ENCODE results near the genes ACOXL and BCL2L11.

GRCh38 chr2:108538122-108538737, 4.0 kb downstream of the LIMS1 start:
- CAGE, long polyA plus RNA: no peak
- RRBS: no CpG with 5 or more reads among the region's 5 CpGs

DNA sequence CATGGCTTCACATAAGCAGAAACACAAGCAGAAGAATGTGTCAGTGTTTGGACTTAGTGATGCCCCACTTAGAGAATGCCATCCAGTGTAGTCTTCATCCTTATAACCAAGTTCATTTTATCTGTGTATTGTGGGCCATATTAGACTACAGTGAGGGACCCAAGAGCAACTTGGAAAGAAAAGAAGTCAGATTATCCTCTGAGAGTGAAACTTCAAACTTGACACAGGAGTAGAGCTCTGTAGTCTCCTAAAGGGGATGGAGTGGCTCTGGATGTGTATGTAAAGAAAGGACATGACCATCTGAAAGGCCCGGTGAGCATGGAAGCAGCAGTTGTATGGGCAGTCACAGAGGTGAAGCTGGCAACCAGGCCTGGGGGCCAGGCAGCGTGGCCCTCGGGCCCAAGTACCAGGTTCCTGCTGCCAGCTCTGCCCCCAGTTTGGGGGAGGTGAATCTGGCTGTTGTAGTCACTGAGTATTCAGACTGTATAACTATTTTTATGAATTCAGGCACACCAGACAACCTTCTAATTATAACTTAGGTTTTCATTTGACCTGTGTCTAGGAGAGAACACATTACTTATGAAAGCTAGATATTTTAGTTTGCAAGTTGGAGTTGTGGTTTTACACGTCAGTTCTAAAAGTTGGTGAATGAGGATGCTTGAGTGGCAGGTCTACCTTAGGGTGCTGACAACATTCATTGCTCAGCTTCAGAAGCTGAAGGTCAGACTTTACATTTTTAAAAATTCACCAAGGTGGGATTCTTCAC, 71.5 kb downstream of the LIMS1 start:
- CAGE, long polyA plus RNA: no peak
- RRBS: no CpG with 5 or more reads among the region's 4 CpGs

DNA sequence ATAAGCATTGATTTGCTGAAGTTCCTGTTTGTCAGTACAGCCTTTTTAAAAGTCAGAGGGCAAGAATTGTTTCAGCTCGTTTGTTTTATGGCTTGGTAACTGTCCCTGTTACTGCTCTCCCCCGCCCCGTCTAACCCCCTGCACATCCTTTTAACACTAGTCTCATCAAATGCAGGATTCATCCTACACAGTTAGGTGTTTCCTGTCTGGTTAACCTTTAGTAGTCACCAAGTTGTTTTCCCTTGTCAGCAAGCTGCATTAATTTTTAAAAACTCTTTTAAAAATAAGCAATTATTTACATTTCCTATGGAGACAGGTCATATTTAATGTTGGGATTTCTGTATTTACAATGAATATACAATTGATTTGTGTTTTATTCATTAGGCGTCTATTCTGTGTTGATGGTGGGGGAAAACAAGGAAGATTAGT, 84.7 kb downstream of the LIMS1 start:
- CAGE, long polyA plus RNA: no peak
- RRBS: no CpG with 5 or more reads among the region's 4 CpGs

DNA sequence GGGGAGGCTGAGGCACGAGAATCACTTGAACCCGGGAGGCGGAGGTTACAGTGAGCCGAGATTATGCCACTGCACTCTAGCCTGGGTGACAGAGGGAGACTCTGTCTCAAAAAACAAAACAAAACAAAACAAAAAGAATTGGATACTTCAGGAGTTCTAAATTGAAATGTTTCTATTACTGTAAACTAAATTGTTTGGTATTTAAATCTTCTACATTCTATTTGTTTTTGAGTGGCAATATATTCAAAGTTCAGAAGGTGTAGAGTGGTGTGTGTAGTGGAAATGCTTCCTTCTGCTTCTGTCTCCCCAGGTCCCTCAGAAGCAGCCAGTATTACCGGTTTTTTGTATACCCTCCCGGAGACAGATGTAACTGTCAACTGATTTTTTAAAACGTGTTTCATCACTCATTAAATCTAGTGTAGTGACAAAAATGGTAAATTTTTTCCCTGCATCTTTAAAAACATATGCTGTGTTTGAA, 85.3 kb downstream of the LIMS1 start:
- CAGE, long polyA plus RNA: no peak
- RRBS: no CpG with 5 or more reads among the region's 7 CpGs

- CAGE, long polyA plus RNA: no peak
- RRBS: no CpG with 5 or more reads among the region's 4 CpGs
Measured at GRCh38 chr2:108652606-108653105, 66.6 kb upstream of the RANBP2 start.

DNA sequence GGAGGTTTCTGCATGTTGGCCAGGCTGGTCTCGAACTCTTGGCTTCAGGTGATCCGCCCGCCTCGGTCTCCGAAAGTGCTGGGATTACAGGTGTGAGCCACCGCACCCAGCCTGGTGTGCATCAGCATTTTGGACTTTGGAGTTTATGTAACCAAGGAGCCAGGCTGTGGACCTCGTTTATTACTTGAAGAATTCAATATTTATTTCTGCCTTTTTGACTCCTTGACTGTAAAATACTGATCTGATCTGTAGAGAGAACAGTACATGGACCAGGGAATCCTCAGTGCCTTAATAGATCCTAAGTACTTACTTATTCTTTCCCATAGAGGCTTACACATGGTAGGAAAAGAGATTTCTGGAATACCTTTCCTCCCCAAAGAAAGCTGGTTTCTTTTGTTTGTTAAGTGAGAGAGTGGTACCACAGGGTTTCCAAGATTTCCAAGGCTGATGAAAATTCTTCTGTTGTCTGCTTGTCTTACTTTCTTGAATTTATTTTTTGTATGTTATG, 8.6 kb downstream of the RANBP2 start:
- CAGE, long polyA plus RNA: no peak
- RRBS: no CpG with 5 or more reads among the region's 7 CpGs

GRCh38 chr2:108987274-108987487, 1.8 kb downstream of the EDAR start:
- CAGE, long polyA plus RNA: no peak
- RRBS: no CpG with 5 or more reads among the region's 4 CpGs

GRCh38 chr2:109173717-109174572, 44.9 kb downstream of the SH3RF3 start:
- CAGE, long polyA plus RNA: no peak
- RRBS: no CpG with 5 or more reads among the region's 11 CpGs

GRCh38 chr2:109238497-109239025, 109.6 kb downstream of the SH3RF3 start:
- CAGE, long polyA plus RNA: no peak
- RRBS: 4% methylated on average over 2 of the region's 5 CpGs

DNA sequence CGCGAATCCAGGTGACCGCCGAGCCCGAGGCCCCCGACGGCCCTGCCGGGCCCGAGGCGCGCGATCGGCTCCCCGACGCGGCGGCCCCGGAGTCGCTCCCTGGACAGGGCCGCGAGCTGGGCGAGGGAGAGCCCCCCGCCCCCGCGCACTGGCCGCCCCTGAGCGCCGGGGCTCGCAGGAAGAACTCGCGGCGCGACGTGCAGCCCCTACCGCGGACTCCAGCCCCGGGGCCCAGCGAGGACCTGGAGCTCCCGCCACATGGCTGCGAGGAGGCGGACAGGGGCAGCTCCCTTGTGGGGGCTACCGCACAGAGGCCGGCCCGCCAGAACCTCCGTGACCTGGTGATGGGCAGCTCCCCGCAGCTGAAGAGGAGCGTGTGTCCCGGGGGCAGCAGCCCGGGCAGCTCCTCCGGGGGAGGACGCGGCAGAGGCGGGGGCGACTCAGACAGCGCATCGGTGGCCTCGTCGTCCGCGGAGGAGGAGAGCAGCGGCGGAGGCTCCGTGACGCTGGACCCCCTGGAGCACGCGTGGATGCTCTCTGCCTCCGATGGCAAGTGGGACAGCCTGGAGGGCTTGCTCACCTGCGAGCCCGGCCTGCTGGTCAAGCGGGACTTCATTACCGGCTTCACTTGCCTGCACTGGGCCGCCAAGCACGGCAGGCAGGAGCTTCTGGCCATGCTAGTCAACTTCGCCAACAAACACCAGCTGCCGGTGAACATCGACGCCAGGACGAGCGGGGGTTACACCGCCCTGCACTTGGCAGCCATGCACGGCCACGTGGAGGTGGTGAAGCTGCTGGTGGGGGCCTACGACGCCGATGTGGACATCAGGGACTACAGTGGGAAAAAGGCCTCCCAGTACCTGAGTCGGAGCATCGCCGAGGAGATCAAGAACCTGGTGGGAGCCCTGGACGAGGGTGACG, 869 bp downstream of the SOWAHC start:
- CAGE, long polyA plus RNA: no peak
- RRBS: 6% methylated on average over 51 of the region's 90 CpGs

DNA sequence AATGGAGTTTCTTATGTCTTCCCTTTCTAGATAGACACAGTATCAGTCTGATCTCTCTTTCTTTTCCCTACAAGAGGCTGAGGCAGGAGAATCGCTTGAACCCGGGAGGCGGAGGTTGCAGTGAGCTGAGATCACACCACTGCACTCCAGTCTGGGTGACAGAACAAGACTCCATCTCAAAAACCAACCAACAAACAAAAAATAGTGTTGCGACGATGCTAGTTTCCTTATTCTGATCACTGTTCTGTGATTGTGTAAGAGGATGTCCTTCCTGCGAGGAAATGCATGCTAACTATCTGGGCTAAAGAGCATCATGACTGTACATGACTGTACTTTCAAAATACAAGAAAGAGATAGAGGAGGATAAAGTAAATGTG, 23.6 kb downstream of the SOWAHC start:
- CAGE, long polyA plus RNA: no peak
- RRBS: no CpG with 5 or more reads among the region's 6 CpGs

DNA sequence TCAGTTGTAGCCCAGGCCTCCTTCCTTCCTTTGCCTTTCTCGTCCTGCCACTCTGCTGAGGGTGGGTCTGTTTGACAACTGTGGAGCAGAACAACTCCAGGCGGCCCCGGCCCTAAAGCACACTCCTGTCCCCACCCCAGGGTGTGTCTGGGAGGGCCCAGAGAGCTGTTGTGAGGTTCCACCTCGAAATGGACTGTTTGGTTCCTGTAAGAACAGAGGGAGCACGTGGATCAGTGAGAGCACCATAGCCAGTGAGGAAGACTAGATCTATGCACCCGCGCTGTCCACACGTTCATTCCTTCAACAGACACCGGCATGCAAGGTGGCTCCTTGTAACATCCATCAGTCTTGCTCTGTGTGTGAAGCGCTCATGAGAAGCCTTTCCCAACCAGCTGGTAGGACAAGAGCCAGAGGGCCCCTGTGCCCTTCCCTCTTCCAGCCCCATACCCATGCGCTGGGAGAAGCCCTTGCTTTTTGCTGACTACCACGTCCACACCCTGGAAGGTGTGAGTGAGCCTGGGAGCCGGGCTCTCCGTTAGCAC, 61.6 kb downstream of the SOWAHC start:
- CAGE, long polyA plus RNA: no peak
- RRBS: no CpG with 5 or more reads among the region's 14 CpGs

DNA sequence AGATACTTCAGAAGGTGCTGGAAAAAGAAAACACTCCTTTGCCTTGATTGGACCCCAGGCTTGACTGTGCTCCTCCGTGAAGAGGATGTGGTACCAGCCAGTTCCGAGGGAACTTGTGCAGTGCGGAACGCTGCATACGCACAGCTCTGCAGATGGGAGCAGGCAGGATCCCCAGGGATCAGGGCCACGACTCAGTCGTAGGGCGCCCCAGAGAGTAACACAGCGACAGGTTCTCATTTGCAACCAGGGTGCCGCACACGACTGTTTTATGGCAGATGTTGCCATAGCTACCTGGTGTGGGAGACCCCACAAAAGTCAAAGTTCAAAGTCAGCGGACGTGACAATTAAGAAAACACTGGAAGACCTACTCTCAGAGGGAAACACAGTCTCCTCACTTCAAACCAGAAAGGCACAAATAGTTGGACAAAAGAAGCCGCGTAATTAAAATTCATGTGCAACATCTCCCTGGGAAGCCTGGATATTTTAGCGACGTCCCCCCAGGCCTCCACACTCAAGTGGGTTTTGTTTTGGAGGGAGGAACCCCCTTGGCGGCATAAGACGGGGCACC, 718 bp downstream of the MALL start:
- CAGE, long polyA plus RNA: no peak
- RRBS: no CpG with 5 or more reads among the region's 19 CpGs

- CAGE, long polyA plus RNA: no peak
- RRBS: no CpG with 5 or more reads among the region's 49 CpGs
Measured at GRCh38 chr2:110610176-110610722, 33.2 kb upstream of the RGPD6 start.

GRCh38 chr2:110732306-110733216, at the start of gene ACOXL:
Gene ACOXL, plus strand, starts transcription at chr2:110732573.
- CAGE, long polyA plus RNA: no peak
- RRBS: 5% methylated on average over 39 of the region's 89 CpGs

- CAGE, long polyA plus RNA: no peak
- RRBS: 1% methylated on average over 19 of the region's 106 CpGs
Measured at GRCh38 chr2:111120866-111121835, at the start of gene BCL2L11. Gene BCL2L11, plus strand, starts transcription at chr2:111120914.

DNA sequence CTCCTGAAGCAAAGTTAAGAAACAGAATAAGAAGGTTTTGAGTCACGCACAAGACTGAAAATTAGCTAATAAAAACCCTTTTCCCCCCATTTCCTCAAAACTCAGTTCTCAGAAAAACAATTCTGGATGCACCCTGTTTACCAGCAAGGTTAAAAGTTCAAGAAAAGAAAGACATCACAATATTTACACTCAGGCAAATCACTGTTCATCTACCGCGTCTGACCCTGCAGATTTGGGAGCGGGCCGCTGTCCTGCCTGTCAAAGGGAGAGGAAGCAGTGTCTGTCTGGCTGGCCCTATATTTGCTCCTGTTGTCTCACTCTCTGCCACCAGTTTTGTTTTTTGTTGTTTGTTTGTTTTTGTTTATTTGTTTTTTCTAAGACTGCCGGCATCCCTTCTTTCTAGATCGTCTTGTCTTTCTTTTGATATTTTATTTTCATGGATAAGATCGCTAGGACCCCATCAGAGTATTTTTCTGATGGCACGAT, 299.4 kb downstream of the BCL2L11 start:
- CAGE, long polyA plus RNA: no peak
- RRBS: no CpG with 5 or more reads among the region's 9 CpGs

GRCh38 chr2:111630754-111631036, 253.3 kb downstream of the ANAPC1 start:
- CAGE, long polyA plus RNA: no peak
- RRBS: no CpG with 5 or more reads among the region's 4 CpGs

- CAGE, long polyA plus RNA: no peak
- RRBS: no CpG with 5 or more reads among the region's 8 CpGs
Measured at GRCh38 chr2:111671312-111671910, 212.6 kb downstream of the ANAPC1 start.

DNA sequence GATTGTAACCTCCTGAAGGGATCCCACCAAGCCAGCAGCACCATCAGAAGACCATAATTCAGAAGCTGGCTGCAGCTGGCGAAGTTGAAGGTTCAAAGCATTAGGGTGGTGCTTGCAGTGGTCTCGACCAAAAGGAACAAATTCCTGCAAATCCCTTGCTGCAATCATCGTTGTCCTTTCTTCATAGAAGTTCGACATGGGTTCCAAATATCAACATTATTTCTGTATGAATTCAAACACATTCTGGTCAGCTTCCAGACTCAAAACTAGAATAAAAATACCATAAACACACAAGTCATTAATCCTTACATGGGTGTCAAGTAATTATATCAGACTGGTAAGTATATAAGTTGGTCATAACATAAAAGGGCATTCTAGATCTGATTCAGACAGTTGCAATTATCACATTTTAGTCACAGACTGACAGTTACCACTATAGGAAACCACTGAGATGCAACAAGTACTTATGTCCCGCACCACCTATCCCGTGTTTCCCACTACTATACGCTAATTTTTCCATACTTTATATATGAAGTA, 3.3 kb downstream of the ANAPC1 start:
- CAGE, long polyA plus RNA: no peak
- RRBS: no CpG with 5 or more reads among the region's 7 CpGs

All from osteoblast (primary cell).